Colonic mucosa (tissue), 1 donor: Measurements from ENCODE around the genes PRKRIP1 and PSMC2.

- PRO-cap: no peak
These were observed 76.3 kb upstream of the CUX1 start for GRCh38 chr7:101740961-101741720.

- PRO-cap: no peak
These were observed 2.1 kb upstream of the CUX1 start for GRCh38 chr7:101815247-101815739.

GRCh38 chr7:101857561-101857680 is 40.0 kb downstream of the CUX1 start:
- PRO-cap: no peak

DNA sequence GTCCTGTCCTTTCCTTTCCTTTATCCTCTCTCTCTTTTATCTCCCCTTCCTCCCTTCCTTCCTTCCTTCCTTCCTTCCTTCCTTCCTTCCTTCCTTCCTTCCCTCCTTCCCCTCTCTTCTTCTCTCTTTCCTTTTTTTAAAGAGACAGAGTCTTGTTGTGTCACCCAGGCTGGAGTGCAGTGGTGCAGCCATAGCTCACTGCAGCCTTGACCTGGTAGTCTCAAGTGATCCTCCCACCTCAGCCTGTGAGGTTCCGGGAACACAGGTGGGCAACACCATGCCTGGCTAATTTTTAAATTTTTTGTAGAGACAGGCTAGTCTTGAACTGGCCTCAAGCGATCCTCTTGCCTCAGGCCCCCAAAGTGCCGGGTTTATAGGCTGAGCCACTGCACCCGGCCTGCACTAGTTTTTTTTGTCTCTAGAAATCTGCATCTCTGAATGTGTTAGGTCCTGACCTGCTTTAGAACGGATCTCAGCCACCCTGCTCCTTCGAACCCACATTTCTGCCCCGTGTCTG is 43.3 kb downstream of the CUX1 start:
- PRO-cap: no peak

- PRO-cap: no peak
These were observed 52.0 kb downstream of the CUX1 start for GRCh38 chr7:101869350-101869997.

DNA sequence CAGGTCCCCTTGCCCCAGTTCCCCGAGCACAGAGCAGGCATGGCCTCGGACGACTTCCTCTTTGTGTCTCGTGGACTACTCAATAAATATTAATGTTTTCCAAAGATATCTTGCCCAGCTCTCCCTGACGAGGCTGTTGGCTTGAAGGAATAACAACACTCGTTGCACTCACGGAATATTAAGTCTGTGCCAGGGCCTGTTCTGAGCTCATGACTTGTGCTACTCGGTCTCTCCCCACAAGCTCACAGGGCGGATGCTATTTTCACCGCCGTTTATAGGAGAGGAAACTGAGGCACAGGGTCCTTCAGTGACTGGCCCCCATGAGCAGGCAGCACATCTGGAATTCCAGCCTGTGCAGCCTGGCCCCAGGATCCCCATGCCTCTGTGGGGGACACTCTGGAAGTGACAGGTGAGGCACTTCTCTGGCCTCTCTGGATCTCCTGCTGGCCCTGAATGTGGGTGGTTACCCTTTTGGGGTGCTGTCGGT is 68.3 kb downstream of the CUX1 start:
- PRO-cap: no peak

DNA sequence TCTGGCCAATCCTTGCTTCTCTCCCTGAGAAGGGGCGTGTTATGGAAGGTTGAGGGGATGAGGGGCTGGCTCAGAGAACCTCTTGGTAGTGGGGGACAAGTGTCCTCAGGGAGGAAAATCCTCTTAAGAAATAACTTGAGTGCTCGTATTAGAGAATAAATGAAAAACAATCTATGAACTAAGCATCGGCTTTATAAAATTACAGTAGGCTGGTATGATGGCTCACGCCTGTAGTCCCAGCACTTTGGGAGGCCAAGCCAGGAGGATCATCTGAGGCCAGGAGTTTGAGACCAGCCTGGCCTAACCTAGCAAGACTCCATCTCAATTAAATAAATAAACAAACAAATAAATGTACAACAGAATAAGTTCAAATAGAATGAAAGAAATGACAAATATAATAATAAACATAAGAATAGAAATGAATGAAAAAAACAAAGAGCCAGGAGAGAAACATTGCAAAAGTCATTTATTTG is 215.6 kb downstream of the CUX1 start:
- PRO-cap: no peak

GRCh38 chr7:102285959-102286644 is 566 bp upstream of the SH2B2 start:
- PRO-cap: bidirectional peak, plus-strand start at chr7:102286365, minus-strand start at chr7:102286238

GRCh38 chr7:102306789-102307699 is 20.4 kb downstream of the SH2B2 start:
- PRO-cap: no peak

GRCh38 chr7:102321863-102322327 is 34.3 kb downstream of the SPDYE6 start:
- PRO-cap: no peak

DNA sequence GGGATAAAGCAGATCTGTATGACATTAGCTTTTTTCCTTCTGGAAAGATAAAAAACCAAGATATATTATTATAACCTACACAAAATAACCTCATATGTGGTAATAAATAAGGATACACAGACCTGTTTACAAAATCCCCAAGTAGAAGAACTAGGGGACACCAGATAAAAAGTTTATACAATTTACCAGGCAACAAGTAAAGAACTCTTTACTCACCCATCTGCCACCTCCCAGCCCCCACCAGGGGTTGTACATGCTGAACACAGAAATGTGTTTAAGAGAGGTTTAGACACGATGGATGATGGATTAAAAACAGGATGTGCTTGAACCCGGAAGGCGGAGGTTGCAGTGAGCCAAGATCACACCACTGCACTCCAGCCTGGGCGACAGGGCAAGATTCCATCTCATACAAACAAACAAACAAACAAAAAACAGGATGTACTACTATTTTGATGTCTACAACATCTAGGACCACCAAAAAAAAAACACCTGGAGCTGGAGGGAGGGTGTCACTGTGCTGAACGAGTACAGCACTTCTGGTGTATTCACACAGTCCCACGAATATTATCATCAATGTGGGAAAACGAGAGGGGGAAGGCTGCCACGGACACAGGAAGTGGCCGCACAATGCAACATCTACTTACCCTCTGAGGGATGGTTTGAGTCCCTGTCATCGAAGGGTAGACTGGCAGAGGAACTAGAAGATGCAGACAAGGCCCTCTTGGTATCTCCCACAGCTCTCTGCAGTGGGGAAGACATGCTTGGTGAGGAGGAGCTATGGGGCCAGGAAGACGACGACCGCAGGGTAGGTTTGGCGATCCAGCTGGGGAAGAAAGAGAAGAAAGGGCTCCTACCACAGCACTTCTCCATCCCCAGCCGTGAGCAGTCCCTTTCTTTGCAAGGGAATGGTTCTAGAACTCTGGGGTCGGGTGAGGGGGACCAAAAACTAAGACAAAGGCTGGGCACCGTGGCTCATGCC is 13.9 kb upstream of the PRKRIP1 start:
- PRO-cap: no peak

GRCh38 chr7:102395544-102396504 is at the start of gene PRKRIP1:
Gene PRKRIP1, plus strand, starts transcription at chr7:102396363.
- PRO-cap: bidirectional peak, plus-strand start at chr7:102396363, minus-strand start at chr7:102396117

- PRO-cap: no peak
These were observed 11.8 kb downstream of the ORAI2 start for GRCh38 chr7:102444919-102445744.

GRCh38 chr7:102875803-102876405 is 36.9 kb upstream of the LRRC17 start:
- PRO-cap: no peak

DNA sequence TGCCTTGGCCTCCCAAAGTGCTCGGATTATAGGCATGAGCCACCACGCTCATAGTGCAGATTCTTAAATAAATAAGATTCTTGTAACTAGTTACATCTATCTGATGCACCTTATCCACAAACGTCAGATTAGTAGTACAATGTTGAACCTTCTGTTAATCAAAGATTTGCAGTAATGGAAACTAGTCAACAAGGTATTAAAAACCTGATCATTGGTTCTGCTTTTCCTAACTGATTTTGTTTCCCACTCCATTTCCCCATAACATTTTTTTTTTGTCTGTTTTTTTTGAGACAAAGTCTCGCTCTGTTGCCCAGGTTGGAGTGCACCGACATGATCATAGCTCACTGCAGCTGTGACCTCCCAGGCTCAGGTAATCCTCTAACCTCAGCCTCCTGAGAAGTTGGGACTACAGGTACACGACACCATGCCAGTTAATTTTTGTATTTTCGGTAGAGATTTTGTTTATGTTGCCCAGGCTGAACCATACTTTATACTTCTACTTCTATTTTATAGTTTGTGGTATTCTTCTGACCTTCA is 20.7 kb downstream of the PMPCB start:
- PRO-cap: no peak

- PRO-cap: bidirectional peak, plus-strand start at chr7:103347683, minus-strand start at chr7:103347581
These were observed at the start of gene PSMC2 for GRCh38 chr7:103347275-103348220. Gene PSMC2, plus strand, starts transcription at chr7:103347643.

- PRO-cap: no peak
These were observed 22.4 kb downstream of the PSMC2 start for GRCh38 chr7:103369744-103370402.

DNA sequence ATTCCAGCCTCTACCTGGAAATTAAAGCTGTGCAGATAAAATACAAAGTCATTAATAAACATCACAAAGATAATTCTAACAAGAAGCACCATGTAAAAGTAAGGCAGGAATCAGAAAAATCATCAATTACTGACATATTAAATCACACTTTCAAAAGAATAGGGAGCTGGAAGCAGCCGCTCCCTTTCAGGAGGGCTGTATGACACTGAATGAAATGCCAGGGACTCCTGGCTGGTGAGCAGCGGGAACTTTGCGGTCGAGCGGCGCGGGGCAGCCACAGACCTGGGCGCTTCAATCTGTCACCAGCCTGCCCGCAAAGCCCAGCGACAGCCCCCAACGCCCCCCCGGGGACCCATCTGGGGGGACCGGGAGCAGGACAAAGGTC is 1.1 kb downstream of the RELN start:
- PRO-cap: no peak

DNA sequence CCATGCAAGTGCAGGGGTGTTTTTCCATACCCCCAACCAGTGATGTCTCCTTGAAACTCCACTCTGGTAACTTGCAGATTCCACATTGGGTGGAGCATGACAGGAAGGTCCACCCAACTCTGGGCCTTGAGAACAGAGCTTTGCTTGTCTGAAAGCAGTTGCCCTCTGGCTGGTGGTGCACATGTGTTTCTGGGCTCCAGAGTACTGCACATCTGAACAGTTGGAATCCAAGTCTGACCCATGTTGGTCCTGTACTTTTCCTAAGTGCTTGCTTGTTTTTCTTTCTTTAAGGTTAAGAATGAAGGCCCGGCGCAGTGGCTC is 84.9 kb upstream of the KMT2E start:
- PRO-cap: no peak

GRCh38 chr7:105257256-105257667 is 131.5 kb downstream of the SRPK2 start:
- PRO-cap: unidirectional peak, plus-strand start at chr7:105257528